ENCODE measurements around the genes AMDHD2 and PRSS21.

GRCh38 chr16:2339395-2340426, 817 bp downstream of the ABCA3 start:
- PRO-cap = no peak
- RAMPAGE, long total RNA, 2 experiments = no peak in any of the 2 experiments

GRCh38 chr16:2447795-2448272, 12.1 kb upstream of the TEDC2 start:
- PRO-cap = no peak
- RAMPAGE, long total RNA, 2 experiments = no peak in any of the 2 experiments

DNA sequence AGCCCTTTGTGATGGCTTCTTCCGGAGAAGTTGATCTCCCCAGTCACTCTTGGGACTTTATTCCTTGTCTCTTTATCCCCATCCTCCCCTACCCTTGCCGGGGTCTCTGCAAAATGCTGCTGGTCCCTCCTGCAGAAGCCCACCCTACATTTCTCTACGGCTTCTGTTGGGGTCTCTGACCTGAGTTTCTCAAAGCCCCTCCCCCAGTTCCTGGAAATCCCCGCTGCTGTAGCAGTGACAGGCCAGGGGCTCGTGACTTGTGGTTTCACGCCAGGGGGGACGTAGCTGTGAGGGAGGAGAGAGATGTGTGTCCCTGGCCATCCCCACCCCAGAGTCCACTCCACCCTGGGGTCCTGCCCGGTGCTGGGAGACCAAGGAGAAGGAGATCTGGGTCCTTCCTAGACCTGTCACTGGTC, 3.9 kb upstream of the ATP6V0C start:
- PRO-cap = no peak
- RAMPAGE, long total RNA, 2 experiments = no peak in any of the 2 experiments

- PRO-cap = no peak
- RAMPAGE, long total RNA, 2 experiments = start-site peak on the plus strand in 2 of 2 experiments, at chr16:2519217-2519574 at its widest, 28 to 81 reads per replicate
Measured at GRCh38 chr16:2519015-2519684, 1.0 kb upstream of the AMDHD2 start.

DNA sequence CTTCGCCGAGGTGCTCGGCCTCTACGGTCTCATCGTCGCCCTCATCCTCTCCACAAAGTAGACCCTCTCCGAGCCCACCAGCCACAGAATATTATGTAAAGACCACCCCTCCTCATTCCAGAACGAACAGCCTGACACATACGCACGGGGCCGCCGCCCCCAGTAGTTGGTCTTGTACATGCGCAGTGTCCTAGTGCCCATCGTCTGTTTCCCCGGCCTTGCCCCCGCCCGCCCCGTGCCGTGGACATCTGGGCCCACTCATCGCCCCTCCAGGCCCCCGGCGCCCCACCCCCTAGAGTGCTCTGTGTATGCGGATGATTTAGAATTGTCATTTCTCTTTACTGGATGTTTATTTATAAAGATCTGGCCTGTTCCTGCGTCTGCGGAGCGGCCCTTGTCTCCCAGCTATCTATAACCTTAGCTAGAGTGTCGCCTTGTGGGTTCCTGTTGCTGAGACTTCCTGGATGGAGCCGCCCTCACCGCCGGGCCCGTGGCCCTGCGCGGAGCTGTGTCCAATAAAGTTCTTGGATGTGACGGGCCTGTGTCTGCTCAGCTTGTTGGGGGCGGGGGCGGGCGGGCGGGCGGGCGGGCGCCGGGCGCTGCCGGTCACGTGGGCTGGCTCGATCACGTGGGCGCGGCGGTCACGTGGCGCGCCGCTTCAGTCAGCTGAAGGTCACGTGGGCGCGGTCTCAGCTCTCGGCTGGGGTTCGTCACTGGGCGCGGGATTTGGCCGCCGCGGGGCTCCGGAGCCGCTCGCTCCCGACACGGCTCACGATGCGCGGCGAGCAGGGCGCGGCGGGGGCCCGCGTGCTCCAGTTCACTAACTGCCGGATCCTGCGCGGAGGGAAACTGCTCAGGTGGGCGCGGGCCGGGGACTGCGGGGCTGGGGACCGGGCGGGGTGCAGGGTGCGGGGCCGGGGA, at the start of gene AMDHD2:
AMDHD2 (plus strand) TSS at position 687 of the 921 bp plus-strand sequence.
- PRO-cap = bidirectional peak, plus-strand start at position 722 of the sequence, minus-strand start at position 498 of the sequence
- RAMPAGE, long total RNA, 2 experiments = start-site peak on the plus strand in 2 of 2 experiments, centred at positions 713 to 716 of the sequence, 21 to 48 reads per replicate

GRCh38 chr16:2523747-2524956, 4.0 kb downstream of the AMDHD2 start:
- PRO-cap = no peak
- RAMPAGE, long total RNA, 2 experiments = no peak in any of the 2 experiments

- PRO-cap = no peak
- RAMPAGE, long total RNA, 2 experiments = no peak in any of the 2 experiments
Measured at GRCh38 chr16:2593075-2594189, 55.6 kb downstream of the PDPK1 start.

DNA sequence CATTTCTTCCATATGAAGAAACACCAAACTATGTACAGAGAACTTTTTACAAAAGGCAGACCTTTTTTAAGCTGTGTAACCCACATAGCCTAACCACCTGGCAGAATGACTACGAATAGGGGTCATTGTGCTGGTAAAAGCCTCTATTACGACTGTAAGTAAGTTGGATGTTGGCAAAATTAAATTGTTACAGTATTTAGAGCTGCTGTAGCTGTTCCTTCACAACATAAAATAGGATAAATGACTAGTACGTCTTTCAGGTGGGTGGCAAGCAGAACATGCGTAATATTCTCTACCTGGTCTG, 64.6 kb downstream of the PDPK1 start:
- PRO-cap = no peak
- RAMPAGE, long total RNA, 2 experiments = no peak in any of the 2 experiments

GRCh38 chr16:2761724-2762336, 9.4 kb downstream of the SRRM2 start:
- PRO-cap = no peak
- RAMPAGE, long total RNA, 2 experiments = no peak in any of the 2 experiments

GRCh38 chr16:2762813-2763562, 10.6 kb downstream of the SRRM2 start:
- PRO-cap = no peak
- RAMPAGE, long total RNA, 2 experiments = no peak in any of the 2 experiments

GRCh38 chr16:2766724-2767718, 10.1 kb downstream of the ELOB start:
- PRO-cap = no peak
- RAMPAGE, long total RNA, 2 experiments = start-site peak on the plus strand in 1 of 2 experiments, at chr16:2766910-2767285 at its widest, 57 to 92 reads per replicate

DNA sequence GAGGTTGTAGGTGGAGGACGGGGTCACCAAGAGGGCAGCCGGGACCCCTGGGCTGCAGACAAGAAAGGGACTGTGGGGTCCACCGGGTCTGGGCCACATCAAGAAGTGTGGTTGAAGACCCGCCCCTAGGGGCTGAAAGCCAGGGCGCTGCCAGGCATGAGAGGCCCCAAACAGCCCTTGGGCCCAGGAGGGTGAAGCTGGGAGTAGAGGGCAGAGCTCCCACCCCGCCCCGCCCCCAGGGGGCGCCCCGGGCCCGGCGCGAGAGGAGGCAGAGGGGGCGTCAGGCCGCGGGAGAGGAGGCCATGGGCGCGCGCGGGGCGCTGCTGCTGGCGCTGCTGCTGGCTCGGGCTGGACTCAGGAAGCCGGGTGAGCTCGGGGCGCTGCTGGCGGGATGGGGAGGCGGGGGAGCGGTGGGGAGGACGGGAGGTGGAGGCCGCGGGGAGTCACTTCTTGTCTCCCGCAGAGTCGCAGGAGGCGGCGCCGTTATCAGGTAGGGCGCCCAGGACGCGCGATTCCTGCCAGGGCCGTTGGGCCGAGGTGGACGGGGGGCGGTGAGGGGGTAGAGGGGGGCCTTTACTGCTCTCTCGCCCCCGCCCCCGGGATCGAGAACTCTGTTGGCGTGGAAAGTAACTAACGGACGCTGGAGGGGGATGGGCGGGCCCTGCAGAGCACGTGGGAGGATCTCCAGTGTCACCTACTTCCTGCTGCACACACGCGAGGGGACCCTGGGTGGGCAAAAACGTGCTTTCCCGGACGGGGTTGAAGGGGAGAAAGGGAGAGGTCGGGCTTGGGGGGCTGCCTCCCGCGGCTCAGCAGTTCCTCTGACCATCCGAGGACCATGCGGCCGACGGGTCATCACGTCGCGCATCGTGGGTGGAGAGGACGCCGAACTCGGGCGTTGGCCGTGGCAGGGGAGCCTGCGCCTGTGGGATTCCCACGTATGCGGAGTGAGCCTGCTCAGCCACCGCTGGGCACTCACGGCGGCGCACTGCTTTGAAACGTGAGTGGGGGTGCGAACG, at the start of gene PRSS21:
PRSS21 (plus strand) TSS at position 271 of the 1,019 bp plus-strand sequence.
- PRO-cap = no peak
- RAMPAGE, long total RNA, 2 experiments = no peak in any of the 2 experiments

- PRO-cap = unidirectional peak, minus-strand start at chr16:2905397
- RAMPAGE, long total RNA, 2 experiments = no peak in any of the 2 experiments
Measured at GRCh38 chr16:2904725-2905848, 6.6 kb upstream of the FLYWCH1 start.

- PRO-cap = unidirectional peak, minus-strand start at chr16:3008142
- RAMPAGE, long total RNA, 2 experiments = no peak in any of the 2 experiments
Measured at GRCh38 chr16:3008042-3008484, 4.7 kb upstream of the CLDN9 start.

DNA sequence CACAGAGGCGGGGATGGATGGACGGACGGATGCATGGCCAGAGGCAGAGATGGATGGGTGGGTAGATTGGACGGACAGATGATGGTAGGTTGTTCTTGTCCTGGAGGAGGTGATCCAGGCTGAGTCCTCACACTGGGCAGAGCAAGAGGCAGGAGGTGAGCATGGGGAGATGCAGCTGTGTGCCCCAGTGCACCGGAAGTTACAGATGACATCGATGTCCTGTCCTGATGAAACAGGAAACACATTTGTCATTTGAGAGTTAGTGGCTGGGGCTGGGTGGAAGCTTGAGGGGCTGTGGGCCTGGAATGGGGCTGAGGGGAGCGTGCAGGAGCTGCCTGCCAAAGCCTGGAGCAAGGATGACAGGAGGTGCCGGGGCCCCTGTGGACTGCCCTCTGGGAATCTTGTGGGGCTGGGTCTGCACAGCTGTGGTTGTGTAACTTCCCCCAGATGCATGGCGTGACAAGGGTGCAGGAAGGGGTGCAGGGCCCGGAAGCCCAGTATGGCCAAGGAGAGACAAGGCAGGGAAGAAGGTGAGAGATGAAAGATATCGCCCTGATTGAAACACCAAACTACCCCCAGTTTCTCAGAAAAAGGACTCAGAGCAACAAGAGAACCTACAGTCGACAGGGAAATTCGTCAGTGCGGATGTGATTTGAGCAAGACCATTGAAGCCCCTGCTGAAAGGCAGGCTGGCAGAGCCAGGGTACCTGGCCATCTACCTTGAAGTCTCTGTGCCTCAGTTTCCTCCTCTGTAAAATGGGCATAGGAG, 8.6 kb downstream of the MMP25 start:
- PRO-cap = no peak
- RAMPAGE, long total RNA, 2 experiments = no peak in any of the 2 experiments

GRCh38 chr16:3264376-3264827, 8.0 kb upstream of the MEFV start:
- PRO-cap = bidirectional peak, plus-strand start at chr16:3264712, minus-strand start at chr16:3264488
- RAMPAGE, long total RNA, 2 experiments = no peak in any of the 2 experiments

- PRO-cap = no peak
- RAMPAGE, long total RNA, 2 experiments = no peak in any of the 2 experiments
Measured at GRCh38 chr16:3520296-3521241, 19.8 kb downstream of the CLUAP1 start.

DNA sequence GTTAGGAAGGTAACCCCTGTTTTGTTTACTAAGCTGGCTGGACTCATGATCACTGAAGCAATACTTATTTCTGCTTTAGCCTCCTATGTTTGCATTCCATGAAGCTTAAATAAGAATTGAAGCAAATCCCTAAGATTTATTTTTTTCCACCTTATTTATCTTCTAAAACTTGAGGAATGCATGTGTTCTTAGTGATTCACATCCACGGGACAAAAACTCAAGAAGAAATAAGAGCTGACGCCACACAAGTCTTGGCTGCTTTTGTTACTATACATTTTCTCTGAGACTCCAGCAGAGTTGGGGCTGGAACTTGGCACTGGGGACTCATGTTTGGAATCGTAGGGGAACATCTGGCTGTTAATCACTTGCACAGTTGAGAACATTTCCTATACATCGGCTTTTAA, 35.5 kb downstream of the CLUAP1 start:
- PRO-cap = no peak
- RAMPAGE, long total RNA, 2 experiments = no peak in any of the 2 experiments

DNA sequence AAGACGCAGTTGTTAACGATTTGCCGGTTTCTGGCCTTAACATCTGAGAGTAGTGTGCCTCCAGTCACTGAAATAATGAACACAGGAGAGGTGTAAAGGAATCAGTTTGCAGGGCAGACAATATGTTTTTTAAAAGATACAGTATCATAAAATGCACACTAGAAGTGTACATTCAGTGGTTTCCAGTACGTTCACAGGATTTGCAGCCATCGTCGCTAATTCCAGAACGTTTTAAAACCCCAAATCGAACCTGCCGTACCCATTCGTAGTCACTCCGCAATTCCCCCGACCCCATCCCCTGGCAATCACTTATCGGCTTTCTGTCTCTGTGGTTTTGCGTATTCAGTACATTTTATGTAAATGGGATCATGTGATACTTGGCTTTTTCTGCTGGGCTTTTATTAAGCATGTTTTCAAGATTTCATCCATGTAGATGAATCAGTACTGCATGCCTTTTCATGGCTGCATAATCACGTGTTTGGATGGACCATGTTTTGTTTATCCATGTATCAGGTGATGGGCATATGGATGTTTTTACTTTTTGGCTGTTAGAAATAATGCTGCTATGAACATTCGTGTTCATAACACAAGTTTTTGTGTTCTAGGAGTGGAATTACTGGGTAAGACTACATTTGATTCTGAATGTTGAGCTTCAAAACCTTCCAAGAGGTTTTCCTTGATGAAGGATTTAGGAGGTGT, 1.6 kb upstream of the SLX4 start:
- PRO-cap = no peak
- RAMPAGE, long total RNA, 2 experiments = no peak in any of the 2 experiments

- PRO-cap = no peak
- RAMPAGE, long total RNA, 2 experiments = no peak in any of the 2 experiments
Measured at GRCh38 chr16:3881583-3881948, 1.1 kb upstream of the CREBBP start.

Data from lower leg skin (tissue), 2 donors.